Tongue (tissue), 2 donors: ENCODE data around the genes SIGLECL1, ETFB, LIM2, SIGLEC14, ZNF577 and ZNF649.

- RAMPAGE, long total RNA = no peak
Observed at GRCh38 chr19:50896451-50897221, 14.6 kb downstream of the KLK4 start.

DNA sequence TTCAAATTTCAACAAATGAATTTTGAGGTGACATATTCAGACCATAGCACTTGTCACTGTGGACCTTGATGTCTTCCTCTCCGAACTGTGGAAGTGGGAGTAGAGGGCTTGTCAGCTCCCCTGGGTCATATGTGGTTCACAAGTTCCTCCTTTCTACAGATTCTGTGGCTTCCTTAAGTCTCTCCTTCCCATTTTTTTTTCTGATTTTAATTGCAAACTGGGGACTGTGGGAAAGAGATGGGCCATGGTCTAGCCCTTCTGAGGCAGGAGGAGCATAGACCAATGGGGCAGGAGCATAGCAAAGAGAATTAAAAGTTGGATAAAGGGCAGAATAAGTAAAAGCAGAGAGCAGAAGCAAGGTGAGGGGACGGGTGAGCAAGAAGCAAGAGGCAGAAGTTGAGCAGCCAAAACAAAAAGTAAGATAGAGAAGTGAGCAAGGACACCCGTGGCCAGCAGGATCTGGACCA lies 2.7 kb upstream of the SIGLEC7 start:
- RAMPAGE, long total RNA = no peak

DNA sequence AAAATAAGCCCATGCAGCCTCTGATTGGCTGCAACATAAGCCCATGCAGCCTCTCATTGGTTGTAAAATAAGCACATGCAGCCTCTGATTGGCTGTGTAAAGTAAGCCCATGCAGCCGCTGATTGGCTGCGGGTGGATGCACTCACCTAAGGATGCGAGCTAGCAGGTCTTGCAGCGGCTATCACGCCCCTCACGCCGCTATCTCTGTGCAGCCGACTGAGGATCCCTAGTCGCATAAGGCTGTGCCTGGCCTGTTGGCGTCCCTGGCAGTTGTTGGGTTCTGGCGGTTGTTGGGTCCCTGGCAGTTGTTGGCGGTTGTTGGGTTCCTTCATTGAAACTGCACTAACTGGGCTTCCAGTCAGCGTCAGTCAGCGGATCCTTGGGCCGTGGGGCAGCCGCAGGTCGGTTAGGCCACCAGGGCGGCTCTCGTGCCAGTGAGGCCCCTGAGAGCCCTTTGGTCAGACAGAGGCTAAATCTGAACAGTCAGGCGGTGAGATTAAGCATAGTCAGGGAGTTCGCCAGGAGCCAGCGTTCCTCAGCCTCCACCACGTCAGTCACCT lies at the start of gene SIGLECL1:
Gene SIGLECL1, plus strand, starts transcription at position 139 of the 560 bp plus-strand sequence.
- RAMPAGE, long total RNA = no peak

DNA sequence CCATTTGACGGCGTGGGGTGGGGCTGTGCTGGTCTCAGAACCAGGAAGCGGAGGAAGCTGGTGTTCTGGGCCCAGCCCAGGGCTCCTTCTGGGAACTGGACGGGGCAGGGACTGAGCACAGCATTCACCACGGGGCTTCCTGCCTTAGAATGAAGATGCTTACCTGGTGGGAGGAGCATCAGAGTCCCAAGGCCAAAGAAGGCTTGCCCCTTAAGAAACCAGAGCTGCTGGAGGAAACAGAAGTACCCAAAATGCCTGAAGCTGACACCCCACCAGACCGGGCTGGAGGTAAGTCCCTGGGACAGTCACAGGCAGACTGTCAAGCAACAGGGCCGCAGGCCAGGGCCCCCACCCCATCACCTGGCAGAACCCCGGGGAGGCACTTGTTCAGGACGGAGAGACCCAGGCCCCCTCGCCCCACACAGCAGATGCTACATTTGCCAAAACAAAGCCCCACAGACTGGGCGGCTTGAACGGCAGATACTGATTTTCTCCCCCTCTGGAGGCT lies 17.8 kb upstream of the IGLON5 start:
- RAMPAGE, long total RNA = no peak

GRCh38 chr19:51333812-51334353 lies 8.1 kb downstream of the VSIG10L start:
- RAMPAGE, long total RNA = no peak

GRCh38 chr19:51361492-51361764 lies 4.8 kb downstream of the ETFB start:
- RAMPAGE, long total RNA = no peak

DNA sequence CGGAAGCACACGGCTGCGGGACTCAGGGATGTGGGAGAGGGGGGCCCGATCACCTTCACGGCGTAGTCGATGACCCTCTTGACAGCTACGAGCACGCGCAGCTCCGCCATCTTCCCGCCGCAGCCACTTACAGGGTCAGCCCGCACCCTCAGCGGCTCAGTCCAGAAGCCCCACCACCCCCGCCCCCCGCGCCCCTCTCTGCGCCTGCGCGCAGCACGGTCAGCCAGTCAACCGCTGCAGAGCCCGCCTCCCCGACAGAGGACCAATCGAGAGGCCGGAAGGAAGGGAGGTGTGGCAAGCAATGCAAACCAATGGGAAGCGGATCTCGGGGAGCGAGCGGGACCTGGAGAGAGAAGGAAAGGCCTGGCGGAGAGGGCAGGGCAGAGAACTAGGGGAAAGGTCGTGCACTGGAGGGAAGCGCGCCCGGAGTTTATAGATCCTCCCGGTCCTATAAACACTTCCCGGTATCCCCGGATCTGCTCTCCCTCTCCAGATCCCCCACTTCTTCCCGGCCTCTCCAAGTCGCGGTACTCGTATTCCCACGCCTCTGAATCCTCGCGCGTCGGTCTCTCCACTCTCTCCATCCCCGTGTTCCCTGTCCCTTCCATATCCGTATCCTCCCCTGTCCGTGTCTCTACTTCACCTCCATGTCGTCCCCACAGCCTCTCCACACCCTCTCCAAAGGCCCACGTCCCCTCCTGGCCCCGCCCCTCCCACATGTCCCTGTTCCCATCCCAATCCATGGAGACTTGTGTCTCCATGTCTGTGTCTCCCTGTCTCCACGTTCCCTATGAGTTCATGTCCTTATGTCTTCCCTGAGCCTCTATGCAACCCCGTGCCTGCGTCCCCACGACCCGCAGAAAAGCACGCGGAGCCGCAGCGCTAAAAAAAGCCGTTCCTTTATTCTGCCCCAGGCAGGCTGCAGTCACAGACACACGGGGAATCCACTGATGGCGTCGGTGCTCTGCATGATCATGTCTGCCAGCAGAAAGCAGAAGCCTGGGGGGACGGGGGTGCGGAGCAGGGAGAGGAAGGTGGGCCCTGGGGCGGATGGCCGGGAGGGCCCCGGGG lies at the start of gene ETFB:
Gene ETFB, minus strand, starts transcription at position 172 of the 1,071 bp plus-strand sequence.
- RAMPAGE, long total RNA = start-site peak on the minus strand centred at position 148 of the sequence, 55 bp wide, 1,207 and 531 reads in 2 replicates

DNA sequence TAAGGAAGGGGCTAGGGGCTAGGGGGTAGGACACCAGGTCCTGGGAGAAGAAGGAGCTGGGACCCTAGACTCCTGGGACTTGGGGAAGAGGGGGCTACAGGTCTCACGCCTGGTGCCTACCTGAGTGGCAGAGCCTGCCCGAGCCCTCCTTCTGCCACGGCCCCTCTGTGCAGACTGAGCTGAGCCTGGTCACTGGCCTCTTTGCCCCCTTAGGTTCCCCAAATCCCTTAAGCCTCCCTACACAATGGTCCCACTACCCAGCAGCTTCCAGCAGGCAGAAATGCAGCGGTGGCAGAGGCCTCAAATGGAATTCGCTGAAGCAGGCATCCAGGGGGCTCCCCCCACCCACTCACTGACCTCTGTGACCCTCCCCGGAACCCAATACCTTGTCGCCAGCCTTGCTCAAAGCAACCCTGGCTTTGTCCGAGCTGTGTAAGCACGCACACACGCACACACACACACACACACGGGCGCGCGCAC lies at the start of gene LIM2:
Gene LIM2, minus strand, starts transcription at position 176 of the 480 bp plus-strand sequence.
- RAMPAGE, long total RNA = no peak

- RAMPAGE, long total RNA = no peak
Observed at GRCh38 chr19:51407564-51408124, 9.8 kb downstream of the SIGLEC10 start.

DNA sequence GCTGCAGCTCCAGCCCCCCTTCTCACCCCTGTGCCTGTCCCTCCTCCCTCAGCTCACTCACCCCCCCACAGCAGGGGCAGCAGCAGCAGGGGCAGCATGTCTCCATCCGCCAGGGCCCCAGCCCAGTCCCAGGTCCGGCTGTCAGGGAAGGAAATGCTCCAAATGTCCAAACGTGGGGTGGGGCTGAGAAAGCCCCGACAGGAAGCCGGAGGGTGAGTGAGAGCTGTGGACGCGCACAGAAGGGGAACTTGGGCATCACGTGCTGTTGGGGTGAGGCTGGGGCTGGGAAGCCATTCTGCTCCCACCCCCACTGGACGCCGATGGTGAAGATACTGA lies at the start of gene SIGLEC14:
Gene SIGLEC14, minus strand, starts transcription at position 164 of the 336 bp plus-strand sequence.
- RAMPAGE, long total RNA = no peak

DNA sequence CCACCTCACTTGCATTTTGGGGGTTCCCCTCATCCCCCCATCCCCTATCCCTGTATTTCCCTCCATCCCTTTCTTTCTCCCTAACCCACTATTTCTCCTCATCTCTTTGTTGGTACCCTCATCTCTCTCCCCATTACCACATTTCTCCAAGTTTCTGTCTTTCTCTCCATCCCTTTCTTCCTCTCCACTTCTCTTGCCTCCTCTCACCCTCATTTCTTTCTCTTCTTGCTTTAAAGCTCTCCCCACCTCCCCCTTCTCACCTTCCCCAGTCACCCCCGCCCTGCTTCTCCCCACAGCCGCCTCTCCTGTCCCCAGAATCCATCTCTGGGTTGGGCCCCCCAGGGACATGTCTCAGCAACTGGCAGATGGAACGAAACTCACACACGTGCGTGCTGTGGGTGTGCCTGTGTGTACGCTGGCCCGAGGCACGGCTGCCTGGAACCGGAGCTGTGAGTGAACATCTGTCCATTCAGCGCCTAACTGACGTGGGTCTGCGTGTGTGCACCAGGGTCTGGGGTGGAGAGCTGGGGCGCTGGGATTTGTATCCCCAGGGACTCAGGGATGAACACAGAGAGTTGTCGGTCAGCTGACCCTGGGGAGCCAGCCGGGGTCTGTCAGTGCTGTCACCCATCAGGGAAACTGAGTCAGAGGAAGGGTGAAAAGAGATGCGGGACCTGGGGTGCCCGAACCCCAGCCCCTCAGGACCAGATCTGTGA lies 668 bp upstream of the HAS1 start:
- RAMPAGE, long total RNA = no peak

DNA sequence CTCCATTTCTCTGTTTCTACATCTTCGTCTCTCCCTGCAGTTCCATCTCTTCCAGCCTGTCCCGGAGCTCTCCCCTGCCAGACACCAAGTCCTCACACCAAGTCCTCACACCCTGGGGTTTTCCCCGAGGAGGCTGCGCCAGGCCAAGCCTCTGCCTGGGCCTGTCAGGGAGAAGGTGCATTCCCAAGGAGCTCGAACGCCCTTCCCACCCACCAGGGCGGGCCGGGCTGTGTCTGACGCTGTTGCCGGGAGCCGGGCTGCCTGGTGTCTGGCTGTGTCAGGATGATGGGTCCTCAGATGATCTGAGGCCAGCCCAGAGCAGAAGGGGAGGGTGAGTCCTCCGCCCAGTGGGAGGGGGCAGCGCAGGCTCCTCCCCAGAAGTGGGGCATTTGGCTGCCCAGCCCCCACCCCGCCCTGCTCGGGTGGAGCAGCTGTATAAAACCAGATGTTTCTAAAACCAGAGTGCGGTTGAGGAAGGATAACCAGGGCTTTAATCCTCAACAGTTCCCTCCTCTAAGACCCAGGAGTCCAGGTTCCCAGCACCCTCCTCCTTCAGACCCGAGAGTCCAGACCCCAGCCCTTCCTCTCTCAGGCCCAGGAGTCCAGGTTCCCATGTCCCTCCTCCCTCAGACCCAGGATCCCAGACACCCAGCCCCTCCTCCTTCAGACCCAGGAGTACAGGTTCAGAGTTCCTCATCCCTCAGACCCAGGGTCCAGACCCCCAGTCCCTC lies 2.4 kb upstream of the HAS1 start:
- RAMPAGE, long total RNA = no peak

DNA sequence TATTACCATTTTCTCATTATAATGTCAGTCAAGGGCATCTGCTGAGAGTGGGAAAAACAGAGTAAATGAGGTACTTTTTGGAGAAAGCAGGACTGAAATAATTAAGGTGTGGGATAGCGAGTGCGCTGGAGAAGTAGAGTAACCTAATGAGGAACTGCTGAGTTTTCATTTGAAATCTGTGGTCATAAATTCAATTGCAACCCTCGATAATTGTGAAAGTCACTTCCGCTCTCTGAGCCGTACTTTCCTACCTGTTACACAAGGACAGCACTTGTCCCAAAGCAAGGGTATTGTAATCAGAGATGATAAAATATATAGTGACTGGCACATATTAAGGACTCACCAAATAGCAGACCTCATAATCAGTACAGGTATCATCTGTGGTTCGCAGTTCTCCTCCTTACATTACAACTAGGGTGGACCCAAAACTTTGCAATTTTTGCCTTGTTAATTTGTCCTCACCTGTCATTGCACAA lies 3.4 kb downstream of the FPR2 start:
- RAMPAGE, long total RNA = no peak

- RAMPAGE, long total RNA = no peak
Observed at GRCh38 chr19:51800302-51800984, 5.5 kb downstream of the FPR3 start.

DNA sequence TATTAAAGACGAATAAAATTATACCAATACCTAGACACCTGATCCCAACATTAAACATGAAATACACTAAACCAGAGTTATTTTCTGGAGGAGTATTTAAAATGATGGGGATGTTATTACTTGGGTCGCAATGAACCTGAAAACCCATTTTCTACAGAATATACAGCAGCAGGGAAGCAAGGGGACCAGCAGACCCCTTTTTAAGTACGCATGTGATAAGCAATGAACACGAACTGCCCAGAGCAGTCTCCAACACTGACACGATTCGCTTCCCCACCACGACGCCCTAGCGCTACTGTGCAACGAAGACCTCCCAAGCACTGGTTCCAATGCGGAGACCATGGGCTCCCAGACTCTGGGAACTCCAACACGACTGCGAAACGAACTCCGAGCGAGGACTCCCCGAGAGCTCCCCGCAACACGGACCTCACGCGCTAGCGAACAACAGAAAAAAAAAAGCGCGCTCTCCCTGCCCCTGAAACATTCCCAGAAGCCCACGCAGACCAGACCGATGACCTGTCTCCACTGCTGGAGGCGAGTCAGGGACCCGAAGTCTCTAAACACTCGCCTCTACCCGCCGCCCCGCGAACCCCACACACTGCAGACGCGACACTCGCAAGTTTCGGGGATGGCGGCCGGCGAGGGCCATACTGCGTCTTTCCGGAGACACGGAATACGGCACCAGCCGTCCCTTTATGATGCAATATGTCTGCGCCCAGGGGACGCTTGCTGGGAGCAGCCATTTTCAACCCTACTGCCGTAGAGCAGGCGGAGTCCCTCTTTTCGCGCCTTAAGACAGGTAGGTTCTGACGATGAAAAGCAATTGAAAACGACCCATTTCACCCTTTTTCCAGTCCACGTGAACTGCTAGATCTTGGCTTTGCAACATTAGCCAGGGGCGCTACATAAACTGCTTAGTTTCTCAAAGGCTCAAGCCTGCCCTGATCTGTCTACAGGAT lies at the start of gene ZNF577:
Gene ZNF577, minus strand, starts transcription at position 624 of the 959 bp plus-strand sequence.
- RAMPAGE, long total RNA = start-site peak on the minus strand centred at position 601 of the sequence, 79 bp wide, 74 and 29 reads in 2 replicates

- RAMPAGE, long total RNA = start-site peak on the minus strand at chr19:51904955-51905016, 288 and 97 reads in 2 replicates
Observed at GRCh38 chr19:51904740-51905469, at the start of gene ZNF649. Gene ZNF649, minus strand, starts transcription at chr19:51905017.

DNA sequence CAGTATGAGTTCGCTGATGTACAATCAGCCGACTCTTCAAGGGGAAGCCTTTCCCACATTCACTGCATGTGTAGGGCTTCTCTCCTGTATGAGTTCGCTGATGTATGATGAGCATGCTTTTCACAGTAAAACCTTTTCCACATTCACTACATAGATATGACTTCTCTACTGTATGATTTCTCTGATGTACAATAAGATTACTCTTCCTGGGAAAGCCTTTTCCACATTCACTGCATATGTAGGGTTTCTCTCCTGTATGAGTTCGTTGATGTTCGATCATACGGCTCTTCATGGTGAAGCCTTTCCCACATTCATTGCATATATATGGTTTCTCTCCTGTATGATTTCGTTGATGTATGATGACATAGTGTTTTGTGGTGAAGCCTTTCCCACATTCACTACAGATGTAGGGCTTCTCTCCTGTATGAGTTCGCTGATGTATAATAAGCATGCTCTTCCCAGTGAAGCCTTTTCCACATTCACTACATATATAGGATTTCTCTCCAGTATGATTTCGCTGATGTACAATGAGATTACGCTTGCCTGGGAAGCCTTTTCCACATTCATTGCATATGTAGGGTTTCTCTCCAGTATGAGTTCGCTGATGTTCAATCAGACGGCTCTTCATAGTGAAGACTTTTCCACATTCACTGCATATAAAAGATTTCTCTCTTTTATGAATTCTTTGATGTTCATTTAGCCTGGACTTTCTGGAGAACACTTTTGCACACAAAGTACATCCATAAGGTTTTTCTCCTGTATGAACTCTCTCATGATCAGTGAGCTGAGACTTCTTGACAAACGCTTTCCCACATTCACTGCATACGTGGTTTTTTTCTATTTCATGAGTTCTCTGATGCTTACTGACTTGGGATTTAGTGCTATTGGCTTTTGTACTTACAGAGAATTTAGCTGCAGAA lies 6.3 kb upstream of the ZNF614 start:
- RAMPAGE, long total RNA = no peak

- RAMPAGE, long total RNA = no peak
Observed at GRCh38 chr19:52111599-52112565, 16.3 kb upstream of the ZNF841 start.

DNA sequence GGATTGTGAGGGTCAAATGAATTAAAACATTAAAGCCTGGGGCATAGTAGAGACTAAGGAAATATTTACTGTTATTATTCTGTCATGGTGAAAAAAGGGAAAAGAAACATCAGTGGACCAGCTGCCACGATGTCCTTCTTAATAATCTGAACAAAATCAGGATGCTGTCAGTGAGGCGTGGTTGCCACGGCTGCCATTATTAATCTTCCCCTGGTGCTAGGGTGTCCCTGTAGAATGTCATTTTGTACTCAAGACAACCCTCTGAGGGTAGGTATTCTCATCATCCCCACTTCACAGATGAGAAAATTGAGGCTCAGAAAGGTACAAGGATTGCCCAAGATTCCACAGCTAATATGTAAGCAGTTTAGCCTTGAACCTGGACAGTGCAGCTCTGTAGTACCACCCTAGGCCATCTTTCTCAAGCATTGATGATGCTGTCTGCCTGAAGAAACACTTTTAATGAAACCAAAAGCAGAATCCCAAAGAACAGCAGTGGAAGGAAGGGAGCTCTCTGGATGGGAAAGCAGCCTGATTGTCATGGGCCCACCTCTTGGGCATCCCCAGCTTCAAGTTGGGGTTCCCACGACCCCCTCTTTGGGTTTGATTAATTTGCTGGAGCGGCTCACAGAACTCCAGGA lies 8.1 kb downstream of the PPP2R1A start:
- RAMPAGE, long total RNA = no peak

- RAMPAGE, long total RNA = no peak
Observed at GRCh38 chr19:52528529-52529195, 1.2 kb downstream of the ZNF808 start.